Renal cortical epithelial cell (primary cell): ENCODE results near the genes HBZ, HBM, PRR35, NHLRC4 and RHOT2.

DNA sequence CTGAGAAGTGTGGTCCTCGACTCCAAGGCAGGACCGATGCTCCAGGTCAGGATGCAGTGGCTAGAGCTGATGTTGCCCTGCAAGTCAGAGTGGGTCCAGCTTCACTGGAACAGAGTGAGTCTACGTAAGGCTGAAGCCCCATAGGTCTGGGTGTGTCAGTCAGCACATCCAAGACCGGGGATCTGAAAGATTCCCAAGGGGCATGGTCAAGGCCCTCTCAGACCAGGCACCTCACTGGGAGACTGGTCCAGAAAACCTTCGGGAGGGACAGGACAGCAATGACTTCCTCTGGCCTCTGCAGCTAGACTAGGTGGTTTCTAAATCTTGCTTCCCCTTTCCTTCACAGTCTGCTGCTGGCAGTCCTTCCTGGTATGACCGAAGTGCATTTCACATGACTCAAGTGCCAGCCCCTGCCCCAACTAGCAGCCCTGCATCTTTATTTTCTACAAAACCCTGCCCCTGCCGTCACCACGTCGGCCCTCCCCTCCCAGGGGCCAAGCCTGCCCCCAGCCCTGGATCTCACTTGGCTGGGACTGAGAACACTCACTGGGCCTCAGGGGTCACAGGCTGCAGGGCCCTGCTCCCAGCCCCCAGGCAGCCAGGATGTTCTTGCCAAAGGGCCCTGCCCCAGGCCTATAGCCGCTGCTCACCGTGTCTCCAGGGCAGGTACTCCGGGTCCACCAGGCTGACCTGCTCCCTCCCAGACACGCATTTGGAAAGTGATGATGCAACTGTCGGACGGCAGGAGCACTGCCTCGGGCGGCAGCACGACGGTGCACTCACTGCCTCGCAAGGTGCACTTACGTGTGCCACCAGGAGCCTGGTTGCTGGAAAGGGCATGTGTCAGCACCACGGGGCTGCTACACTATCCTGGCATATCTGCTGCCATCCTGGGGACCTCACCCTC, 18.3 kb downstream of the POLR3K start:
- RRBS, result no CpG with 5 or more reads among the region's 22 CpGs

- RRBS, result no CpG with 5 or more reads among the region's 15 CpGs
Measured at GRCh38 chr16:63594-63949, 8.9 kb downstream of the RHBDF1 start.

DNA sequence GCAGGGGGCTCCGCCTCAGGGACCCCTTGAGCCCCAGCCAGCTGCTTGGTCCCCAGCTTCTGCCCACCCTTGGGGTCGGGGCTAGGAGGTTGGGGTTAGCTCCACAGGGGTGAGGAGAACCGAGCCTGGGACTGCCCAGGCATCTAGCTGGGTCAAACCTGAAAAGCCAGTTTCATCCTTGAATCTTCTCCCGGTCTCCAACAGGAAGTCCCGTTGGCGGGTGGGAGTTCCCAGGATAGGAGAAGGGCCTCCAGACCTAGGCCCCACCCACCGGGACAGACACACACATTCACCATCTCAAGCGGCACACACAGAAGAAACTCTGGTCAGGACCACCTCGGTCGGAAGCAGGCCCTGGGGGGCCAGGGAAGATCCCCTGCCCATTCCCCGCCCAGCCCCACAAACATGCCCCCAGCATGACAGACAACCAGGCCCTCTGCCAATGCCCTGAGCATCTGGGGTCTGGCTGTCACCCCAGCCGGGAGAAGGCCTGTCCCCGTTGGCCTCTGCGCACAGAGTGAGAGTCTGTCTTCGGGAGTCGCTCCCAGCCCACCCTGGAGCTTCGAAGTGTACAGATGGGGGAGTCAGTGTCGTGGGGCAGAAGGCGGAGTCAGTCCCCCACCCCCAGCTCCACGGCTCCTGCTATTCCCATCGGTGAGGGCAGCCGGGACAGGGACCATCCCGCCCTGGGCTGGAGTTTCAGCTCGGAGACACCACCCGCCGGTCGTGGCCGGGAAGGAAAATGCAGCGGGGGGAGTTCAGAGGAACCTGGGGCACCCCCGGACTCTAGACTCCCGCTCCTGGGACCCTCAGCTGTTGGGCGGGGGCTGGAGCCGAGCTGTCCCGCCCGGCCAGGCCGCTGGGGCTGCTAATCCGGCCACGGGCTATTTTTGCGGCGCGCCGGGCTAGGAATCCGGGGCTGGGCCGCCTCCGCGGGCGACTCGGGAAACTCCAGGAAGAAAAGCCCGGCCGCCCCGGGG, 773 bp downstream of the RHBDF1 start:
- RRBS, result 4% methylated on average over 24 of the region's 51 CpGs

DNA sequence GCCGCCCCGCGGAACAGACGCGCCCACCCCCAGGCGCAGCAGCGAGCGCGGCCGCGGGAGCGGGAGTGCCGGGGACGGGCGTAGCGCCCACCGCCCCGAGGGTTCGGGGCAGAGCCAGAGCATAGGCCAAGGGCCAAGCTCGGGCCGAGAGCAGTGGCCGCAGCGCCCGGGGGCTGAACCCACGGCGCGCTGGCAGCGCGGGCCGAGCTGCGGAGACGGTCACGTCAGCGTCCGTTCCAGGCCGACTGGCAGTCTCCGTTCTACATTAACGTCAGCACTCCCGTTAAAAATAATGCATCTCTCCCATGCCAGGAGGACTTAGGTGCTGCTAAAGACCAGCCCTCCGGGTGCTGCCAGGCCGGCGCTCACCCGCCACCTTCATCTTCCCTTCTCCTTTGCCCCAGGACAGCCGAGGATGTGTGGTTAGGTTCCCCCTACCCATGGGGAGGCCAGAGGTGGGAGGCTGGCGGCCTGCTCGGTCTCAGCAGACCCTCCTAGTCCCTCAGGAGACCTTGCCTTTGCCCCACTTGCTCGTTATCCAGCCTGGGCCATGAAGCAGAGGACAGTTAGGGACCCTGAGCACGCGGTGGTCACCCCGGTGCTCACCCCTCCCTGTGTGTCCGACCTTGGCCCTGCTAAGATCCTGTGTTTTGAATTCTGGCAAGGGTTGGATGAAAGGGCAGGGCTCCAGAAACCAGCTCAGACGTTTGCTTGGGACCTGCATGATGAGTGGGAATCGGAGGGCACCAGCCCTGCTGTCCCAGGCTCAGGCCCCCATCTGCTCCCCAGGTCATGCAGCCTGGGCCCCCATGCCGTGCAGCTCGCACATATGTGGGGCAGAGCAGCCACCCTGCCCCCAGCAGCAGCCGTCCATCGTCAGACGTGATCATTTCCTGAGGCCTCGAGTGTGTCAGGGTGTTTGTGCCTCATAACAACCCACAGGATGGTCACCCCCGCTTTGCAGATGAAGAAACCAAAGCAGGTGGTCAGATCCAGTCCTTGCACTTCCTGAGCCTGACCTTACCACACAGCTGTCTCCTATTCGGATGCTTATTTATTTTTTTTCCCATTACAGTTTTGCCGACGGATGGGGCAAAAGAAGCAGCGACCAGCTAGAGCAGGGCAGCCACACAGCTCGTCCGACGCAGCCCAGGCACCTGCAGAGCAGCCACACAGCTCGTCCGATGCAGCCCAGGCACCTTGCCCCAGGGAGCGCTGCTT, 735 bp downstream of the MPG start:
- RRBS, result 1% methylated on average over 11 of the region's 70 CpGs

DNA sequence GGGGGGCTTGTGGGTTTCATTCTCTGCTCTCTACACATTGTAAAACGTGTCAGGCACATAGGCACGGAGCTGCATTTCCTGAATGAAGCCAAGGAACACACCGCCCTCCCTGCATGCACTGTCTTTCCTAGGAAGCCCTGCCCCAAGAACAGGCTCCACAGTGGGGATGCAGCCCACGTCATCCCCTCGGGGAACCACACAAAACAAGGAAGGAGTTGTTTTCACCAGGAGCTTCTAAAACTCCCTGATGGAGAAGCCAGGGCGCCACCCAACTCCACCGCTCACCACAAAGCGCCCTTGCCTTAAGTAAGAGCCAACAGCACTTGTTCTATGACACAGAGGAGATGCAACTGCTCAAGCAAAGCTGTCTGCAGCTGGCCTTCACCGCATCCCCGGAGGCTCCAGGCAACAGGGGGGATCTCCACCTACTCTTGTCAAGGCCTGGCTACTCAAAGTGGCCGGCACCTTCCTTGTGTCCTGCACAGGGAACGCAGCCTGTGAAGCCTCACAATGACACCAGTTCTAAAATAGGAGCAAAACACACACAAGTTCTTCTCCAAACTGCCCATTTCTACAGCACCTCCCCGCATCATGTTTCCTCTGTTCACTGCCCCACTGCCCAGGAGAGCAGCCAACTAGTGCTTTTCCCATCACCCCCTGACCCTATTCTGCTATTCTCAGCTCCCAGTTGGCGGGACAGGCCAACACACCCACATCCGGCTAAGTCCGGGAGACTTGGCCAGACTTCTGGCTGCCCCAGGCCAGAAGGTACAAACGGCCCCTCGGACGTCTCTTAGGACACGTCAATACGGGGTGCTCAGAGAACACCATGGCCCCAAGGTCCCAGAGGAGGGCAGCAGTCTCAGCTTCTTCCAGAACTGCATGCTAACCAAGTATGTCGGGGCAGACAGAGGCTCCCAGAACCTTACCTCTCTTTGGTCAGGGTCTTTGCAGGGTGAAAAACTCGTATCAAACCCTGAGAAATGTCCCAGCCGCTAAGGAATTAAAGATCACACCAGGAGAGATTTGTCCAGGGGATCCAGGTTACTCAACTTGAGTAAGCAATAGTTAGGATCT, 24.3 kb downstream of the MPG start:
- RRBS, result 23% methylated on average over 2 of the region's 24 CpGs

GRCh38 chr16:122585-123054, 15.9 kb downstream of the NPRL3 start:
- RRBS, result no CpG with 5 or more reads among the region's 5 CpGs

DNA sequence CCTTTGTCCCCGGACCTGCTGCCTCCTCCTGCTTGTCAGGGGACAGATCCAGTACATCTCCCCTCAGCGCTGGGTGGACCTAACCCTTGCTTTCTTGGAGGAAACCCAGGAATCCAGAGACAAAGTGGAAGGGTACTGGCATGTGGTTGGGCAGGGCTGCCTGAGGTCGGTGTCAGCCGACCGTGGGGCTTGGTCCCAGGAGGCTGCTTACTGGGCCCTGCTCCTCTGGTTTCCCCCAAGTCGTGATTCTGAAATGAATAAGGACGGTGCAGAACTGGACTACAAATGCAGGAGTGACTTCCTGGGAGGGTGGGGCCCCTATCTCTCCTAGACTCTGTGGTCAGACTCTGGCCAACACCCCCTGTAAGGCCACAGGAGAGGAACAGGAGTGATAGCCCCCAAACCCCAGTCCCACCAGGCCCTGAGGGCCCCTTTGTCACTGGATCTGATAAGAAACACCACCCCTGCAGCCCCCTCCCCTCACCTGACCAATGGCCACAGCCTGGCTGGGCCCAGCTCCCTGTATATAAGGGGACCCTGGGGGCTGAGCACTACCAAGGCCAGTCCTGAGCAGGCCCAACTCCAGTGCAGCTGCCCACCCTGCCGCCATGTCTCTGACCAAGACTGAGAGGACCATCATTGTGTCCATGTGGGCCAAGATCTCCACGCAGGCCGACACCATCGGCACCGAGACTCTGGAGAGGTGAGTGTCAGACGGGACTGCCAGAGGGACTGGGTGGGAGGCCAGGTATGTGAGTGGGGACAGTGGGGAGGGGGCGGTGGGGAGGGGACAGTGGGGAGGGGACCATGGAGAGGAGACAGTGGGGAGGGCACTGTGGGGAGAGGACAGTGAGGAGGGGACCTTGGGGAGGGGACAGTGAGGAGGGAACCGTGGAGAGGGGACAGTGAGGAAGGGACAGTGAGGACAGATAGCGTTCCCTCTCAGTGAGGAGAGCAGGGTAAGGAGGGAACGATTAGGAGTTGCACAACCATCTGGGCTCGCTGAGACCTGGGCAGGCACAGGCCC, at the start of gene HBZ:
TSS of gene HBZ (plus strand) at position 343 of the 1,027 bp plus-strand sequence.
- RRBS, result no CpG with 5 or more reads among the region's 18 CpGs

DNA sequence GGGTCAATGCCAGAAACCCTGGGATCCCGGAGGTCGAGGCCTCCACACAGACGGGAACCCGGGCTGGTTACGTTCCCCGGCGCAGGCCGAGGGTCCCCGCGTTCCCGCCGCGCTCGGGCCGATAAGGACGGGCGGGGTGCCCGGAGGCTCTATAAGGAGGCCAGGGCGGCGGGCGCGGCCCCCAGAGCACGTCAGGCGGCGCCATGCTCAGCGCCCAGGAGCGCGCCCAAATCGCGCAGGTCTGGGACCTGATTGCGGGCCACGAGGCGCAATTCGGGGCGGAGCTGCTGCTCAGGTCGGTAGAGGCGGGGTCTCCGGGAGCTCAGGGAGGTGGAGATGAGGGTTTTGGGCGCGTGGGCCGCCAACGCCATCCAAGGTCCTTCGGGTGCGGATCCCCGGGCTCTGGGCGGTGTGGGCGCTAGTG, at the start of gene HBM:
TSS of gene HBM (plus strand) at position 184 of the 424 bp plus-strand sequence.
- RRBS, result 3% methylated on average over 20 of the region's 47 CpGs

DNA sequence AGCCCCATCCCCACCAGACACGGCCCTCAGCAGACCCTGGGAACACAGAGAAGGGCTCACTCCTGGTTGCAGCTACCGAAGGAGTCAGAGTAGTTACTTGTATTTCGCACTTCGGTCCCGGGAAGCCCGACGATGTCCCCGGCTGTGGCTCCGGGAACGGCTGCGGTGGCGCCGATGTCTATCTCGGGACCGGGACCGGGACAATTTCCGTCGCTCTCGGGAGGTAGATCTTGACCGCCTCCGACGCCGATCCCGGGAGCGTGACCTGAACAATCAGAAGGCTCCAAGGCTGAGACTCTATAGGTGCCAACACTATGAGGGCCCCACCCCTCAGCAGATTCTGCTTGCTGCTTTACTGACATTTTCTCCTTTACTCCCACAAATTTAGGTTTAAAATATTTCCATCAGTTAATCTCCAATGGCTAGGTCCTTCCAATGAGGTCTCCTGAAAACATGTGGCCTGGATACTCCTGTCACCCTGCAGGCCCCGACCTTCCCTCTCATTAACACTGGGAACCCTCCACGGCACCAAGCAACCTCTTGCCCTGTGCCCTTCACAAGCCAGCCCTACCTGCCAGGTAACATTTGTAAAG, 9.7 kb downstream of the HBQ1 start:
- RRBS, result 97% methylated on average over 15 of the region's 27 CpGs

DNA sequence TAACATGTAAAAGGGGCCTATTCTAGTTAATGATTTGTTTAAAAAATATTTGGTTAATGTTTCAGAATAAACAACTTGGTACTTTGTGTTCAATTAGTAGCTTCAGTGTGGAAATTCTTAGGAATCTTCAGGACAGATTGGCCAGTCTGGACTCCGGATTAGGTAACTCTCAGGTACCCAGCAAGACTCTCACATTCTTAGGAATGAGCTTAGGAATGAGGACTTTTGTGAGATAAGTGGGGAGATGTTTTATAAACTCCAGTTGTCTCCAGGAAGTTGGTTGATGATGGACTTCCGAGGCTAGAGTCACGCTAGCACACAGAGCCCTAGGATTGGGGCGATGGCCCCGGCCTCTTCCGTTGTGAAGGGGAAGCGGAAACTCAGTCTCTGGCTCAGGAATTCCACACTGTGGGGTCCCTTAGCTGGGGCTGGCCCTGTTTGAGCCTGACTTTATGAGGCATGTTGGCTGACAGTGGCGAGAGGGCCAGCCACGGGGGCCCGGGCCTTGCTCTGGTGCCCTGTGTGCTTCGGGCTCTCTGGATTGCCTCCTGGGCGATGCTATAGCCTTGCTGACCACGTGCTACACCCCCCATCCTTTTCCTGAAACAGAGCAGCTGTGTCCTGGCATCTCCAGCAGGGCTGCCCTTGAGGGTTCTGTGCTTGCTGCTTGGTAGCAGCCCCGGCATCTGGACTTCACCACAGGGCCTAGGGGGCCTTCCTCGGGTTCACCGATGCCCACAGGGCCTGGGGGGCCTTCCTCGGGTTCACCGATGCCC, 32.4 kb downstream of the RAB11FIP3 start:
- RRBS, result no CpG with 5 or more reads among the region's 18 CpGs

- RRBS, result no CpG with 5 or more reads among the region's 12 CpGs
Measured at GRCh38 chr16:518819-519289, 8.7 kb upstream of the CAPN15 start.

- RRBS, result 93% methylated on average over 5 of the region's 19 CpGs
Measured at GRCh38 chr16:520792-521363, 6.6 kb upstream of the CAPN15 start.

DNA sequence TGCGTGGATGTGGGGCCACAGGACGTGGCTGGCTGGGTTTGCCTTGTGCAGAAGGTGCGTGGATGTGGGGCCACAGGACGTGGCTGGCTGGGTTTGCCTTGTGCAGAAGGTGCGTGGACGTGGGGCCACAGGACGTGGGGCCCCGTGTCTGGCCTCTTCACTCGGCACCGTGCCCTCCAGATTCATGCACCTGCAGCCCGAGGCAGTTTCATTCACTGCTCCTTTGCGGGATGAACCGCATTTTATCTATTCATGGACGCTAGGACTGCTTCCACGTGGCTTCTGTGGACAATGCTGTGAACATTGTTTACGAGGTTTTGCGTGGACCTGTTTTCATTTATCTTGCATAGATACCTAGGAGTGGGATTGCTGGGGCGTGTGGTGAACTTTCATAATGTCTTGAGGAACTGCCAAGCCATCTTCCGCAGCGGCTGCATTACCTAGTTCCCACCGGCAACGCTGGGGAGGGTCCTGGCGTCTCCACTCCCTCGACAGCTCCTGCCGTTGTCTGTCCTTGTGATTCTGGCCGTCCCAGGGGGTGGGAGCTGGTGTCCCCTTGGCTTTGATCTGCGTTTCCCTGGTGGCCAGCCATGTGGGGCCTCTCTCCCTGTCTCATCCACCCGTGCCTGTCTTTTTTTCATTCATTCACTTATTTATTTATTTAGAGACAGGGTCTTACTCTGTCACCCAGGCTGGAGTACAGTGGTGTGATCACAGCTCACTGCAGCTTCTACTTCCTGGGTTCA, 14.6 kb downstream of the CAPN15 start:
- RRBS, result no CpG with 5 or more reads among the region's 28 CpGs

GRCh38 chr16:560063-560743, at the start of gene PRR35:
PRR35 (plus strand) TSS chr16:560394.
- RRBS, result 2% methylated on average over 77 of the region's 114 CpGs

DNA sequence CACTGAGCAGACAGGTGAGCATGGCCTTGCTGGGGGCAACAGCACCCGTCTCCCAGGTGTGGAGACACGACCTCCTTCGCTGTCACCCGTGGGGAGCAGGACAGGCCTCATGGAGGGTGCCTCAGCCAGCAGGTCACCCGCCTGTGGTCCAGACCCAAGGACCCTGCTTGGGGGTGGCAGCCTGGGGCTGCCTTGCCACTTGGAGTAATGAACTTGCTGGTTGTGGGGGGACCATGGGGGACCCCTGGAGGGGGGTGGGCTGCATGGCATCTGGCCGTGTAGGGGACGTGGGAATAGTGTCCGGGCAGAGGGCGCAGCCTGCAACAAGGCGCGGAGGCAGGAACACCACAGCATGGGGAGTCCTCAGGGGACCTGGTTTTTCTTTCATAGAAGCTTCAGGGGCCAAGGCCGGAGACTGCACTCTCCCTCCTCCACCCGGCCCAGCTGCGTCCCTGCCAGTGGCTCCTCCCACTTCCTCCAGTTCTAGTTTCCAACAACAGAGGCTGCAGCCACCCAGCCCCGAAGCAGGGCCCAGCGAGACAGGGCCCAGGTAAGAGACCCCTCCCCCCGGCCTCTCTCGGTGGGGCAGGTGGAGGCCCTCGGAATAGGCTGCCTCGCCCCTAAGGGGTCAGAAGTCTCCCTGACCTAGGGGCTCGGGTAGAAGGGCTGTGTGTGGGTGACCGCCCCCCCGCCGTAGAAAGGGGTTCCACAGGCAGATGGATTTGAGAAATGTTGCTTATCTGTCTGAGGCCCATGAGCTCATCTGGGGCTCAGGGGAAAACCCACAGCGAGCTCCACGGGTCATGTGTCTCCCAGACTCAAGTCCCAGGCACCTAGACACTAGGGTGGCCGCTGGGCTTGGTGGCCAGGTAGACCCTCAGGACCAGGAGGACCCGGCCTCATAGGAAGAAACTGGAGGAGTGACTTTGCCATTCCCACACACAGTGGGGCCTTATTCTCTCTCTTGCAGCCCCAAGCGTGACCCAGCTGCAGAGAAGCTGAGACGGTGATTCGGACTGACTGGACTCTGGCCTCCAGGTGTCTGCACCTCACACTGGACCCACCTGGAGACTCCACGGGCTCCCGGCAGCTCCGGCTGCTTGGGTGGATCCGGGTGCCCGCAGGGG, at the start of gene NHLRC4:
TSS of gene NHLRC4 (plus strand) at position 480 of the 1,127 bp plus-strand sequence.
- RRBS, result 50% methylated on average over 4 of the region's 36 CpGs

GRCh38 chr16:634089-634757, 1.9 kb downstream of the METTL26 start:
- RRBS, result 83% methylated on average over 3 of the region's 20 CpGs

DNA sequence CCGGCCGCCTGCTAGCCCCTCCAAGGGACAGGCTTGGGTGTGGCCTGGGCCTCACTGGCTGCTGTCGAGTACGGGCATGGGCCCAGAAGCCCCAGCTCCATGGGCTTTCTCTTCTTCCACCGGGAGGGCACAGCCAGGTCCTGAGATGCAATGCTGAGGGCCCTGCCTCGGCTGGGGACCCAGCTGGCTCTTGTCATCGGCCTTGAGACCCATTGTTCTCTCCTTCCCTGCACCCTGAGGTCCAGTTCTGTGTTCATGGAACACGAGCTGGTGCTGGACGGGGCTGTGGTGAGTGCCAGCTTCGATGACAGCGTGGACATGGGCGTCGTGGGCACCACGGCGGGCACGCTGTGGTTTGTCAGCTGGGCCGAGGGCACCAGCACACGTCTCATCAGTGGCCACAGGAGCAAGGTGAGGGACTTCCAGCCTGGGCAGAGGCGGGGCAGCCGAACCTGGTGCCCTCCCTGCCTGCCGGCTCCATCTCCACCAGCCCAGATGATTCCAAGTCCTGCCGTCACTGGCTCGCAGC, 5.4 kb upstream of the RHOT2 start:
- RRBS, result no CpG with 5 or more reads among the region's 23 CpGs

- RRBS, result 11% methylated on average over 43 of the region's 120 CpGs
Measured at GRCh38 chr16:667524-668849, at the start of gene RHOT2. RHOT2 (plus strand) TSS chr16:668132.

DNA sequence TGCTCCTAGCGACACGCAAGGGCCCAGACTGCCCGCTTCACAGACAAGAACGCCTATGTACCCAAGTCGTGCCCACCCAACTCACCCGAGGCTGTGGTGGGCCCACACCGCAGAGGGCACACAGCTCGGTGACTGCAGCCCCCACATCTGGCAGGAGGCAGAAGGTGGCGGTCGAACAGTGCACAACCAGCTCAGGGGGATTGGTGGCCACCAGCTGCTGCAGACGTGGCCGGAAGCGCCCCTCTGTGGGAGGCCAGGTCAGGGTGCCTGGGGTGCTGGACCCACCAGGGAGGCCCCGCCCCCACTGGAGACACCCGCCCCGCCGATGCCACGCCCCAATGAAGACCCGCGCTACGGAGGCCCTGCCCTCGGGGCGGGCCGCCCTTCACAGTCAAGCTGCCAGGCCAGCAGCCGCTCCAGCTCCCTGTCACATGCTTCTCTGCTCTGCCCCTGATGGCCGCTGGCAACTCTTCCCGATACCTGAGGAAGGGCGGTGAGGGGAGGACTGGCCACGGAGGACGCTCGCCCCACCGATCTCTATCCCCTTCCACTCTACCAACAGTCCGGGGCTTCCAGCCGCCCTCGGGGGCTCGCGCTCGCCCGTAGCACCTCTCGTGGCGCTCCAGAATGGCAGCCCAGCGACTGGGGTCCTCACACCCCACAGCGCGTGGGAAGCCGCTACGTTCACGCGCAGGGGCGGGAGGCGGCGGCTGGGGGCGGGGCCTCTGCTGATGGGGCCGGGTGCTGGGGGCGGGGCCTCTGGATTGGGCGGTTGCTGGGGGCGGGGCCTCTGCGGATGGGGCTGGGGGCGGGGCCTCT, 877 bp upstream of the STUB1 start:
- RRBS, result 0% methylated on average over 1 of the region's 58 CpGs

DNA sequence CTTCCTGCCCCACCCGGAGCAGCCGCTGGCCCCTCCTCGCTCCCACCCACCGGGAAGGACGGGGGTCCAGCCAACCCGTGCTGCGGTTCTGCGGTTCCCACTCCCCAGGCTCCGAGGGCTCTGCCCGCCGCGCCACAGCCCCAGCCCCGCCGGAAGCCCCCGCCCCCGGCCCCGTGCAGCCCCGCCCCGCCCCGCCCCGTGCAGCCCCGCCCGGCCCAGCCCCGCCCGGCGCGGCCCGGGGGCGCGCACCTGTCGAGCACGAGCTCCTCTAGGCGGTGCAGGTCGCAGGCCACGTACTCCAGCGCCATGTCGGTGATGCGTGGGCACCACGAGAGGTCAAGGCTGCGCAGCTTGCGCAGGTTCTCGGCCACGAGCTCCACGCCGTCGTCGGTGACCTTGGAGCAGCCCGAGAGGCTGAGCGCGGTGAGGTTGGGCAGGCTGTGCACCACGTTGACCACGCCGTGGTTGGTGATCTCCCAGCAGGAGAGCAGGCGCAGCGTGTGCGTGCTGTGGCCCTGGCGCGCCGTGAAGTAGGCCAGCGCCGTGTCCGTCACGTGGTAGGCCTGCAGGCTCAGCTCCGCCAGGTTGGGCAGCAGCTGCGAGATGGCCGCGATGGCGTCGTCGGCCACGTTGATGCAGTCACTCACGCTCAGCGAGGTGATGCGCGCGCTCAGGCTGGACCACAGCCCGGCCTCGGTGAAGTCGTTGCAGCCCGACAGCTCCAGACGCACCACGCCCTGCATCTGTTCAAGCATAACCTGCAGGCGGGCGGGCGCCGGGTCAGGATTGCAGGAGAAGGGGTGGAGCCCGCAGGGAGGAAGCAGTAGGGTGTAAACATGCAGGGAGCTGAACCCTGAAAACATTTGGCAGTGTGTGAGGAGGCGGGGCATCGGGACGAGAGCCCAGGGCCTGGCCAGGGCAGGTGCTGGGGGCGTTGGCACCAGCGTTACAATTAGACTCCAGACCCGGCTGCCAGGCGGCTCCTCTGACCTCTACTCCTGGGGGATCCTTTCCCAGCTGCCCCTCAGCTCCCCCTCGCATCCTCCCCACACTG, 5.3 kb upstream of the WDR24 start:
- RRBS, result 1% methylated on average over 26 of the region's 95 CpGs